Peripheral blood mononuclear cell (primary cell): ENCODE data around the genes HIPK4, NUMBL and CYP2F1.

DNA sequence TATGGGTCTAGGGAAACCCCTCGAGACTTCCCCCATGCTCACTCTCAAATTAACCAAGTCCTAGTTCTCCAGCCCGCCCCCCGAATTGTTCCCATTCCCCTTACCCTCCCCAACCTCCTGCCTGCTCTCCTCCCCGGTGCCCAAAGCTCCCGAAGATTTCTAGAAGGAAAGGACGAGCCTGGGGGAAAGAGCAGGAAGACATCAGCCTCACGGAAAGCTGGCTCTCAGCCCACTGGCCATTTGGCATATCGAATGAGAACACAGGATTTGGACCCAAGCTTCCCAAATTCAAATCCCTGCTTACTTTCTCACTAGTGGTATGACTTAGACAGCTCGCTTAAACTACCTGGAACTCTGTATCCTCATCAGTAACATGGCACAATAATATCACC is 304 bp upstream of the TTC9B start:
- PRO-cap, 8 experiments = no peak in any of the 8 experiments

GRCh38 chr19:40344636-40345055 is 3.6 kb downstream of the C19orf47 start:
- PRO-cap, 8 experiments = no peak in any of the 8 experiments

DNA sequence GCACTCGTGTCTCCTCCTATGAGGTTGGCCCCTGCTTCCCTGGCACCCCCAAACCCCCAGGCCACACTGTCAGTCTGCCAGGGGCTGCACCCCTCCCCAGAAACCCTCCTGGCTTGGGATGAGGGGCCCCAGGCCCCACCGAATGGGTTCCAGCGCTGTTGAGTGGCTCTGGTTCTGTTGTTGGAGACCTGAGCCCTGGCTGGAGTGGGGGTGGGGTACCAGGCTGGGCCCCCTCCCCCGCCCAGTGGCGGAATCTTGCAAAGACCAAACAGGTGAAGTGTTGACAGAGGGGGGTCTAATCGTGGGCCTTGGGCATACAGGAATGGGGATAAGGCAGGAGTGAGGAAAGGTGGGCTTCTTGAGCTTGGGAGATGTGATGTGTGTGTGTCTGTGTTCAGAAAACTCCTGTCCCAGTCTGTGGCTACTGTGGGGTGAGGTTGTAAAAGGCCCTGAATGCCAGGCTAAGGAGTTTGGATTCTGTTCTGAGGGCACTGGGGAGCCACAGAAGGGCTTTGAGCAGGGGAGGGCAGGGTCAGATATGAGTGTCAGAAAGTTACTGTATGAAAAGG is at the start of gene HIPK4:
Gene HIPK4, minus strand, starts transcription at position 164 of the 569 bp plus-strand sequence.
- PRO-cap, 8 experiments = no peak in any of the 8 experiments

GRCh38 chr19:40410961-40411931 is 1.9 kb downstream of the PRX start:
- PRO-cap, 8 experiments = no peak in any of the 8 experiments

GRCh38 chr19:40442958-40443655 is 1.0 kb downstream of the SERTAD3 start:
- PRO-cap, 8 experiments = peak in 8 of 8 experiments; most common plus-strand start chr19:40443436 (in 8); most common minus-strand start chr19:40443435 (in 3)

DNA sequence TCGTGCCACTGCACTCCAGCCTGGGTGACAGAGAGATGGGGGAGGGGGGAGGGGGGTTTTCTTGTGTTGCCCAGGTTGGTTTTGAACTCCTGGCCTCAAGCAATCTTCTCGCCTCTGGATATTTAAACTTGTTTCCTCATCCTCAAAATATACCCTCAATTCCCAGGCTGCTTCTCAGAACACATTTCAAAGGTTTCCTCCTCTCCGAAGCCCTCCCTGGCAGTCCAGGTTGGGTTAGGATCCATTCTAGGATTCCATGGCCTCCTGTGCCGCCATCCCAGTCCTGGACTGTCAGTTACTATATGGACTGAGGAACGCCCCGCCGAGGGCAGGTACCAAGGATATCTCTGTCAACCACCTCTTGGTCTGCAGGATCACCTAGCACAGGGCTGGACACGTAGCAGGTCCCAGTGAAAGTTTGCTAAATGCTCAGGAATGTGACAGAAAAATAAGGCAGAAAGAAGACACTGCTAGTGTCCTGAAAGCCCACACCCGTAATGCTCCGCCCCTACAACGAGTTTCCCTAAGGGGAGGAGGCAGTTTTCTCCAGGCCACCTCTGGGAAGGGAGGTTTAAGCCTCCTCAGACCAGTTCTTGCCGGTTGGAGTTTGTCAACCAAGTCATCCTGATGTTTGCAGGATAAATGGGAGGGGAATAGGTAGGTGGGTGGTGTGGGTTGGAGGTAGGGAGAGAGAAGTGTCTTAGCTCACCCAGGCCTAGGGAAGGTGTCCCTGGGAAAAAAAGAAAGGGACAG is 1.6 kb upstream of the SERTAD3 start:
- PRO-cap, 8 experiments = no peak in any of the 8 experiments

GRCh38 chr19:40446271-40447008 is 2.3 kb upstream of the SERTAD3 start:
- PRO-cap, 8 experiments = no peak in any of the 8 experiments

GRCh38 chr19:40589406-40590463 is 11.4 kb upstream of the LTBP4 start:
- PRO-cap, 8 experiments = peak in 7 of 8 experiments; most common plus-strand start chr19:40589704 (in 4)

DNA sequence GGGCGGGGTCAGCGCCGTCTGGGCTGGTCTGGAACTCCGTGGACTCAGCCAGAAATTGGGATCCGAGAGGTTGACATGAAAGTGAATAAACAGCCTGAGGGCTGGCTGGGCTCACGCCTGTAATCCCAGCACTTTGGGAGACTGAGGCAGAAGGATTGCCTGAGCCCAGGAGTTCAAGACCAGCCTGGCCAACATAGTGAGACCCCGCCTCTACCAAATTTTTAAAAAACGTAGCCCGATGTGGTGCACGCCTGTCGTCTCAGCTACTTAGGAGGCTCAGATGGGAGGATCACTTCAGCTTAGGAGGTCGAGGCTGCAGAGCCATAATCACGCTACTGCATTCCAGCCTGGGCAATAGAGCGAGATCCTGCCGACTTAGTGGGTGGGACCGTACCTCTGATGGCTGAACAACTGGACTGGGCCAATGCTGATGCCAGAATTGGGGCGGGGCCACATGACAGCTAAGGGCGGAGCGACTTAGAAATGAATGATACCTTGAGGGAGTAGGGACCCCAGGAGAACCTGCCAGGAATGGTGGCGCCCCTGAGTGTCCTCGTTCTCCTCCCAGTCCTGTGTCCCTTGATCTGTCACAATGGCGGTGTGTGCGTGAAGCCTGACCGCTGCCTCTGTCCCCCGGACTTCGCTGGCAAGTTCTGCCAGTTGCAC is 3.4 kb downstream of the LTBP4 start:
- PRO-cap, 8 experiments = no peak in any of the 8 experiments

DNA sequence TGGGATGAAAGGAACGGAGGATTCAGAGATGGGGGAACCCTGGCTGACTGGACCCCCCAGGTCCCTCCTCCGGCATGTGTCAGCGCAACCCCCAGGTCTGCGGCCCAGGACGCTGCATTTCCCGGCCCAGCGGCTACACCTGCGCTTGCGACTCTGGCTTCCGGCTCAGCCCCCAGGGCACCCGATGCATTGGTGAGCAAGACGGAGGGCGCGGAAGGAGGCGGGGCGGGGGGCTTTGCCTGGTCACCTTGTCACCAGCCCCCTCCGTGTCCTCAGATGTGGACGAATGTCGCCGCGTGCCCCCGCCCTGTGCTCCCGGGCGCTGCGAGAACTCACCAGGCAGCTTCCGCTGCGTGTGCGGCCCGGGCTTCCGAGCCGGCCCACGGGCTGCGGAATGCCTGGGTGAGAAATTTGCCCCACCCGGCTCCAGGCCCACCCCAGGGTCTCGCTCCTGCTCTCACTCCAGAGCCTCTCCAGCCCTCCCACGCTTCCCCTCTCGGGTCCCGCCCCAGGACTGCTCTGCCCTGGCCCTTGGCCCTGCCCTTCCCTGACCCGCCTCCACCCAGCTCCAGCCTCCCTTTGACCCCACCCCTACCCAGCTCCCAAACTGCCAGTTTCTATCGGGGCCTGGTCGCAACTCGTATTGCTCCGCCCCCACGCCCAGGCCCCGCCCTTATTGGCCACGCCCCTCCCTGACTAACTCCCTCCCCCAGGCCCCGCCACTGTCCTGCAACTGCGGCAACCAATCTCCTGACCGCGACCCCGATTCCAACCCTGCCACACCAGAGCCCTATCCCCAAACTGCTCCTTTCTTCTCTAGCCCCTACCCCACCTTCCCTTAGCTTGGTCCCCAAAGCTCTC is 8.5 kb downstream of the LTBP4 start:
- PRO-cap, 8 experiments = peak in 5 of 8 experiments; most common plus-strand start position 180 of the sequence (in 1); most common minus-strand start position 155 of the sequence (in 3)

GRCh38 chr19:40650565-40651131 is 39.8 kb downstream of the NUMBL start:
- PRO-cap, 8 experiments = no peak in any of the 8 experiments

GRCh38 chr19:40690494-40690757 is at the start of gene NUMBL:
NUMBL (minus strand) TSS chr19:40690651.
- PRO-cap, 8 experiments = peak in 8 of 8 experiments; most common plus-strand start chr19:40690586 (in 1); most common minus-strand start chr19:40690704 (in 6)

GRCh38 chr19:40716387-40716755 is 315 bp downstream of the COQ8B start:
- PRO-cap, 8 experiments = peak in 5 of 8 experiments; most common minus-strand start chr19:40716686 (in 5)

DNA sequence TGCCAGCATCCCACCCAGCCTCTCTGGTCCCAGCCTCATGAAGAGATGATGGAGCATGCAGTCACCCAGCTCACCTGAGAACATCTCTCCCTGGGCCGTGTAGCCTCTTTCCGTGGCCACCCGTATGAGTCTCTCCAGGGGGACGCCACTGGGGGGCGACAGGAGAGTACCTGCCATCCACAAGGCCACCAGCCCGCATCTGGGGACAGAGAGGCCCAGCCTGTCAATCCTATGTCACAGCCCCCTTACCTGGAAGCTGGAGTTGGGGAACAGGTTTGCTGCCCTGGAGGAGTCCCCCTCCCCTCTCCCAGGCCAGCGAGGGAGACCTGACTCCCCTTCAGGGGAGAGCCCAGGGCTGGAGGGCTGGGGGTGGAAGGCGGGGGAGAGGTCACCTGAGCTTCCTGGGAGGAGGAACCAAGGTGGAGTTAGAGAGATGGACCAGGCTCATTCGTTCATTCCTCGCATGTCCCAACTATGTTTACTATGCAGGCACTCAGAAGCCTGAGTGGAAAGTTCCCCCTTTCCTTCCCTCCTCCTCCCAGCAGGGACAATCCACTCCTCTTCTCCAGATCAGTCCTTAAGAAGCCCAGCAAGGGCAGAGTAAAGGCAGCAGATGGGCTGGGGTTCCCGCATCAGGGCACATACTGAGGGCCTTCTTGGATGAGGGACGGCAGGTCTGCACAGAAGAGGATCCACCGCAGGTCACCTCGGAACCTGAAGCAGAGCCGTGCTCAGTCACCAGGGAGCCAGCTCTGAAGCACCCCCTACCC is 5.6 kb downstream of the ACTMAP start:
- PRO-cap, 8 experiments = no peak in any of the 8 experiments

DNA sequence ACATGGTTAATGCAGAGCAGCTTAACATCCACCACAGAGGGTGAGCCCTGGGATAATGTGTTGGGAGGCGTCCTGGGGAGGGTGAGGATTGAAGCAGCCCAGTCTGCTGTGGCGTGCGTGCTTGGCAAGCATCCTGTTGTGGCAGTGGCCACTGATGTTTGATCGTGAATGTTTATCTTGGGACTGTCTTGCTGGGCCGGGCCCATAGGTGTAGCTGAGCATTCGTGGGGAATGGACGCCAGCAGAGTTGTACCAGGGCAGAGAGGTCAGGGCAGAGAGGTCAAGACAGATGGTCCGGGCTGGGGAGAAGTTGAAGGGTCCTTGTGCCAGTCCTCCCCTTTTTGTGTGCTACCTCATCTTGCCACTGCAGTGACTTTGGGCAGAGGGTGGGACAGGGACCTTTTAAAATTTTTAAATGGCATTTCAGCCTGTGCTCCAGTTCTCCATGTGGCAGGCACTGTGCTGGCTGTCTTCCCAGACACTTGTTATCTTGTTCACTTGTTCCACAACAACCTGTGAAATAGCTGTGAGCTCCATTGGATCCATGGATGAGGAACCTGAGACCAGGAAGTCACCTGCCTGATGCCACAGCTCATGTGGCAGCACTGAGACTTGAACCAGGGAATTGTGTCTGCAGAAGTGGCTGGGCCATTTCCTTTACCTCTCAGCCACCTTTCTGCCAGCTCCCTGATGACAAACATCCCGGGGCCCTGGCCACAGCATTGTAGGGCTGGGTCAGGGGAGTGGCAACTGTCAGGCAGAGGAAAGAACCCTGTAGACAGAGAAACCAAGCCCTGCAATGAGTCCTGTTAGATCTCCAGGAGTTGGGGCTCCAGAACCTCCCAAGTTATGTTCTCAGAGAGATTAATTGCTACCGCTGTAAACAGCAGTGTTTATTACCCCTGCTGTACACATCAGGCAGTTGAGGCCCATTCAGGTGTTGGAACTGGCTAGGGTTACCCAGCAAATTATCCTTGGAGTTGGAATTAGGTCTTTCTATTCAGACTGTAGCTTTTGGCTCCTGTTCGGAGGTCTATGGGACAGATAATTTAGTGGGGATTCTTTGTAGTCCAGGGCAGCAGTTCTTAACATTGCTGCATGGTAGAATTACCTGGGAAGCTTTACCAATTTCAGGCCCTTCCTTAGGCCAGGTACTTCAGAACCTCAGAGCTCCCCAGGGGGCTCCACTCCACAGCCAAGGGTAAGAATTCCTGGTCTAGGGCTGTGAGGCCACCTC is 6.4 kb downstream of the EGLN2 start:
- PRO-cap, 8 experiments = peak in 5 of 8 experiments; most common plus-strand start position 974 of the sequence (in 2); most common minus-strand start position 596 of the sequence (in 1)

DNA sequence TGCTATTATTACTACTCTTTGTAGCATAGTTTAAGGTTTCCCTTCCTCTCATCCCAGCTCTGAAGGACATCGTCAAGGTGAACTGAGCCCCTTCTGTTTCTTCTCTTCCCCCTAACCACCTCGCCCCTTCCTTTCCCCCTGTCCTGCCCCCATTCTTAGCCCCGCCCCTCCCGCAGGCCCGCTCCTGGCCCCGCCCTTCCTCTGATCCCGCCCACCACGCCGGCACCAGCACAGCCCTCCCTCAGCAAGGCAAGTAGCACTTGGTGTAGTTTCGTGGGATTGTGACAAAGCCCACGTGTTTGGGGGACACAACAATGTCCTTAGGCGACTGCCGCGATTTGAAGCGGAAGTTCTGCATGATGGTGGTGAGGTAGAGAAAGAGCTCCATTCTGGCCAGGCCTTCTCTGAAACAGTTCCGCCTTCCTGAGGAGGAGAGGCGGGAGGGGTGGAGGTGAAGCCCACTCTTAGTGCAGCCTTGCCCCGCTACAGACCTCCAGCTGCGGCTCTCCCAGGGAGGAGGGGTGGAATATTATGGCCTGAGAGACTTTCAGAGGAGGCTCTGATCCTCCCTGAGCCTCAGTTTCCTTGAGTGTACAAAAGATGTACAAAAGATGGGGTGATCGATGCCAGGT is 26.3 kb upstream of the CYP2A7 start:
- PRO-cap, 8 experiments = peak in 4 of 8 experiments; most common plus-strand start position 341 of the sequence (in 4); most common minus-strand start position 340 of the sequence (in 1)

- PRO-cap, 8 experiments = no peak in any of the 8 experiments
These were observed 1.4 kb upstream of the CYP2B6 start for GRCh38 chr19:40989314-40990438.

GRCh38 chr19:41114240-41114724 is at the start of gene CYP2F1:
CYP2F1 (plus strand) TSS chr19:41114432.
- PRO-cap, 8 experiments = no peak in any of the 8 experiments

DNA sequence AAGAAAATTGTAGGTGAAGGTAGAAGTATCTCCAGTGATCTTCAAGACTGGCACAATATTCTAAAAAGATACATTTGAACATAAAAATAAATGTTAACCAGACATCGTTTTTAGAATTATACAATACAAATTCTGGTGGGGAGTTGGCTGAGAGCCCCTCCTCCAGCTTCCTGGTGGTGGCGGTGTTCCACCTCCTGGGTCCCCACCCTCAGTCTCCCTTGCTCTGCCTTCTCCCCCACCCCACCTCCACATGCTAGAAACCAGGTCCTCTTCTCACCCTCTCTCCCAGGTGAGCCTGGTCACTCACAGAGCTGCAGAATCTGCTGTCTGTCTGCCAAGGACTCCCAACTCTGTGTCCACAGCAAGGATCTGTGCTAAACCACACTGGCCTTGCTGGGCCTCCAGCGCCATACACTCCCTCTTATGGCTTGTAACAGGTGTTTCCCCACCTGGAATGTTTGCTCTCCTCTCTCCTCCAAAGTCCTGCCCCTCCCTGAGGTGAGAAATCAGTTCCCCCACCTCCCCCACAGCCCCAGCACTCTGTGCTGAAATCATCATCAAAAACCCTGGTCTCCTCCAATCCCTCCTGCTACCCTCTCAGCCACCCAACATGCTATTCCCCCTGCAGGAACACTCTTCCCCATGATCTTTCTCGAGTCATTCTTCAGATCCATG is 20.6 kb upstream of the CYP2S1 start:
- PRO-cap, 8 experiments = no peak in any of the 8 experiments

DNA sequence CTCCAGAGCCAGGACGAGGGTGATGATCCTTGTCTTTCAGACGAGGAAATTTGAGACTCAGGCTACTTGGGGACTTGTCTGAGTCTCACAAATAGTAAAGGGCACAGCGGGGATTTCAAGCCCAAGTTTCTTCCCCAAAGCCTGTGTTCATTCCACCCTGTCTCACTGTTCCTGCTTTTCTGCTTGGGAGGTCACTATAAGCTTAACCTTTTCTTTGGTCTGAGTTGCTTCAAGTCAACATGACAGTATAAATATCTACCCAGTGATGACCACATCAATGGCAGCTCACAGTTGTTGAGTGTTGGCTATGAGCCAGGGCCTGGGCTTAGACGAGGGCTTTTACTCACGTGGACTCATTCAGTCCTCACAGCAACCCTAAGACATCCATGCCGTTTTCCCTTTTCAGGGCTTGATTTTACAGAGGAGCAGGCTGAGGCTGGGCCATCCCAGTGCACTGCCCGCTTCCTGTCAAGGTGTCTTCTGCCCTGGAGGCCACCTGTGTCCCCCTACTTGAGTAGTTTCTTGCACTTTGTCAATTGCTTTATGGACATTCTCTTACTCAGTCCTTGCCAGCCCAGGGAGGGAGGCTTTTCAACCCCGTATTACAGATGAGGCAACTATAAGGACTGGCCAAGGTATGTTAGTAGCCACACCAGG is 10.2 kb upstream of the CCDC97 start:
- PRO-cap, 8 experiments = peak in 3 of 8 experiments; most common plus-strand start position 98 of the sequence (in 1); most common minus-strand start position 164 of the sequence (in 1)